Spleen (tissue), 7 donors: ENCODE measurements around a stretch of chr7.

- PRO-cap, 4 experiments, result no peak in any of the 4 experiments
- RAMPAGE, long total RNA, 4 experiments, result no peak in any of the 4 experiments
These were observed 247.8 kb upstream of the AOAH start for GRCh38 chr7:36971970-36972613.

- PRO-cap, 4 experiments, result no peak in any of the 4 experiments
- RAMPAGE, long total RNA, 4 experiments, result no peak in any of the 4 experiments
These were observed 270.4 kb upstream of the AOAH start for GRCh38 chr7:36994534-36995294.

GRCh38 chr7:37311354-37312028, 137.2 kb downstream of the ELMO1 start:
- PRO-cap, 4 experiments, result no peak in any of the 4 experiments
- RAMPAGE, long total RNA, 4 experiments, result no peak in any of the 4 experiments

GRCh38 chr7:37344885-37345325, 103.8 kb downstream of the ELMO1 start:
- PRO-cap, 4 experiments, result no peak in any of the 4 experiments
- RAMPAGE, long total RNA, 4 experiments, result no peak in any of the 4 experiments

- PRO-cap, 4 experiments, result peak in 4 of 4 experiments; most common plus-strand start chr7:37353880 (in 1); most common minus-strand start chr7:37353637 (in 3)
- RAMPAGE, long total RNA, 4 experiments, result no peak in any of the 4 experiments
These were observed 95.0 kb downstream of the ELMO1 start for GRCh38 chr7:37353465-37354343.

DNA sequence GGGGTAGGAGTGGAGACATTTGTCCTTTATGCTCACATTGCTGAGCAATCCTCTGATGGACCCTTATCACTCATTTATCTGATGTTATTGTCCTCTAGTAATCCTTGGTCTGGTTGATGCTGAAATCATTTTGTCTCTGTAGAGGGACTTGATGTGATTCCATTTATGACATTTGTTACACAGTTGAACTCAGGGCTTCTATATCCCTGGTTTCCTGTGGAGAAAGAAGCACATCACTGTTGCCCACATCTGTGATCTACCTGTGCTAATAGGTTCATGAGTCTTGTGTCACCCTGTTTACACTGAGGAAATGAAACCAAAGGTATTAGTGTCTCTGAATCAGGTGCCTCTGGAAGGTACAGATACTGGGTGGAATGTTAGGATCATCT, 54.3 kb downstream of the STARD3NL start:
- PRO-cap, 4 experiments, result no peak in any of the 4 experiments
- RAMPAGE, long total RNA, 4 experiments, result no peak in any of the 4 experiments

GRCh38 chr7:38336336-38336989, 158.4 kb downstream of the STARD3NL start:
- PRO-cap, 4 experiments, result no peak in any of the 4 experiments
- RAMPAGE, long total RNA, 4 experiments, result start-site peak on the plus strand in 2 of 4 experiments, at chr7:38336433-38336585 at its widest, 8 to 18 reads per replicate

GRCh38 chr7:38366496-38367132, 188.6 kb downstream of the STARD3NL start:
- PRO-cap, 4 experiments, result no peak in any of the 4 experiments
- RAMPAGE, long total RNA, 4 experiments, result start-site peak on the plus strand in 1 of 4 experiments, at chr7:38366578-38366788 at its widest, 20 reads per replicate

GRCh38 chr7:38672643-38673038, 41.5 kb upstream of the AMPH start:
- PRO-cap, 4 experiments, result no peak in any of the 4 experiments
- RAMPAGE, long total RNA, 4 experiments, result no peak in any of the 4 experiments

GRCh38 chr7:38863361-38864004, 45.5 kb downstream of the VPS41 start:
- PRO-cap, 4 experiments, result no peak in any of the 4 experiments
- RAMPAGE, long total RNA, 4 experiments, result no peak in any of the 4 experiments

- PRO-cap, 4 experiments, result no peak in any of the 4 experiments
- RAMPAGE, long total RNA, 4 experiments, result no peak in any of the 4 experiments
These were observed 73.2 kb downstream of the RALA start for GRCh38 chr7:39696475-39697058.

GRCh38 chr7:39790960-39791396, 159.1 kb upstream of the CDK13 start:
- PRO-cap, 4 experiments, result no peak in any of the 4 experiments
- RAMPAGE, long total RNA, 4 experiments, result no peak in any of the 4 experiments

DNA sequence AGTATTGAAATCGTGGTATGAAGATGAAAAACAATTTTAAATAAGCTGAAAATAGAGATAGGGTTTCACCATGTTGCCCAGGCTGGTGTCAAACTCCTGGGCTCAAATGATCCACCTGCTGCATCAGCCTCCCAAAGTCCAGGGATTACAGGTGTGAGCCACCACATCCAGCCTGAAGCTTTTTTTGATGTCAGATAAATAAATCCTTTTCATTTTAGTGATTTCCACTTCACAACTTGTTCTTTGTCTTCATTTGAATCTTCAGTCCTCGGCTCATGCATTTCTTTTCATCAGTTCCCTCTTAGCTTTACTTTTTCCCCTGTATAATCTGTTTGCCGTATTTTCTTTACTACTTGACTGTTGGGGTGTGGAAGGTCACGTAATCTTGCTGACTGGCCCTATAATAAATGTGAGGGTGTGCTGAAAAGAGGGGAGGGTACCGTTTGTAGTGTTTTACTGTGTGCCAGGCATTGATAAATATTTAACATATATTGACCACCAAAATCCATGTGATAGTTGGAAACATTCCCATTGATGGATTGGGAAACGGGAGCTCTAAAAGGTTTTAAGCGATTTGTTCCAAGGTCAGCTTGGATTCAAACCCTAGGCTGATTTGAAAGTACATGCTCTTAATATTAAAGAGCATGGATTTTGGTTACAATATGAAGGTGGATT, 4.8 kb downstream of the CDK13 start:
- PRO-cap, 4 experiments, result no peak in any of the 4 experiments
- RAMPAGE, long total RNA, 4 experiments, result no peak in any of the 4 experiments

DNA sequence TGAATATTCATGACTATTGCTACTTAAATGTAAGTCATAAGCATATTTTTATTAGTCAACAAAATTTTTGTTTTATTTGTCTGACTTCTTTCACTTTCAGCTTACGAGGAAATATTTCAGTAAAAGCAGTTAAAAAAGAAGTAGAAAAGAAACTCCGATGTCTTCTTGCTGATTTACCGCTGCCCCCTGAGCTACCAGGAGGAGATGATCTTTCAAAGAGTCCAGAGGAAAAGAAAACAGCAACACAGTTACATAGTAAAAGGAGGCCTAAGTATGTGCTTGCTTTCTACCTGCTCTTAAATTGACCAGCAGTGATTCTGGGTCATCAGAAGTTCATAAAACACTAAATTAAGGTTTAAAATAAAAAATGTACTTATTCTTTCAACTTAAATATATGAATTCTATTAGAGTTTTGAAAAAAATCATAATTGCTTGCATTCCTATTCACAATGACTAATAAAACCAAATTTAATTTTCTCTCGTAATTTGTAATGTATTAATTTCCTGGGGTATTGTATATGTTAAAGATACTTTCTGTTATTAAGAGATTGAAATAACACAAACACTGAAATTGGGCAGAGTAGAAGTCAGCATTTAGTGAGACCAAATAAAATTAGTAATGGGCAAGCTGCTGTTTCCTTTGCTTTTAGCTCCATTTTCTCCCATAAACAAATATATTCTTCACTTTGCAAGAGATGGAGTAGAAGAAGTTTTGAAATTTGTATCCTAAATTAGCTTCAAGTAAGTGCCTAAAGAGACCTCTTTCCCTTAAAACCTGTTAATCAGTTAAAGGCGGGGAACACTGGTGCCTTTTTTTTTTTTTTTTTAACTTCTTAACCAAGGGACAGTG, 47.6 kb downstream of the CDK13 start:
- PRO-cap, 4 experiments, result no peak in any of the 4 experiments
- RAMPAGE, long total RNA, 4 experiments, result no peak in any of the 4 experiments

DNA sequence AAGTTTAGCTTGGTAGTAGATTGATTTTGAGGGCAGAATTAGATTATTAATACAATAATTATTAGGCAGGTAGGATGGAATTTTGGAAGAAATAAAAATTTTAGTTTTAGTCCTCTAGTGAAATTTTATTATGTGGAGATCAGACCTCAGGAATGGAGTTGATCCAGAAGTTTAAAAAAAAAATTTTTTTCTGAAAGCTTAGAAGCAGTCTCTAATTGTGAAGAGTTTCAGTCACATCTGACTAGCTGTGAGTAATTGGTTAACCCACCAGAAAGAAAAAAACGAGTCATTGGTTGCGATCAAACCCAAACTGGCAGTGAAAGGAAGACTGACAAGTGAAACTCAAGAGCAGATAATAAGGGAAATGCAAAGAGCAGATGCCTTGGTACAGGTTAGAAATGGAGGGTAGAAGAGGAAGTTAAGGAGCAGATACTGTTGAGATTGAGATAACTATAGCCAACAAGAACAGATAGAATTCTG, 65.6 kb downstream of the CDK13 start:
- PRO-cap, 4 experiments, result no peak in any of the 4 experiments
- RAMPAGE, long total RNA, 4 experiments, result no peak in any of the 4 experiments

DNA sequence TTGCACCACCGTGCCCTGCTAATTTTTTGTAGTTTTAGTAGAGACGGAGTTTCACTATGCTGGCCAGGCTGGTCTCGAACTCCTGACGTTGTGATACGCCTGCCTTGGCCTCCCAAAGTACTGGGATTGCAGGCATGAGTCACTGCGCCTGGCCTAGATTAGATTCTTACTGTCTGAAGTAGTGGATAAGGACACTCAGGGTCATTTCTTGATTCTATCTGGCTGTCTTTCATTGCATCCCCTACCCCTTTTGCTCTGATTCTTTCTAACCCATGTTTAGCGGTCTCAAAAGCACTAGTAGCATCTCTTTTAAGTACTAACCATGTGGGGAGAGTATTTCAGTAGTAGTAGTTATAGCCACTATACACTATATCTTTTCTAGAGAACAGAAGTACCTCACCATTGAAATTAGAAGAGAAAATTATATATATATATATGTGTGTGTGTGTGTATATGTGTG, 79.8 kb downstream of the CDK13 start:
- PRO-cap, 4 experiments, result no peak in any of the 4 experiments
- RAMPAGE, long total RNA, 4 experiments, result no peak in any of the 4 experiments

DNA sequence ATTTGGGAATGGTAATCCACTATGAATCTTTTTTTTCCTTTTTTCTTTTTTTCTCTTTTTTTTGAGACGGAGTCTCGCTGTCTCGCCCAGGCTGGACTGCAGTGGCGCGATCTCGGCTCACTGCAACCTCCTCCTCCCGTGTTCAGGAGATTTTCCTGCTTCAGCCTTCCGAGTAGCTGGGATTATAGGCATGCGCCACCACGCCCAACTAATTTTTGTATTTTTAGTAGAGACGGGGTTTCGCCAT, 730 bp downstream of the SUGCT start:
- PRO-cap, 4 experiments, result no peak in any of the 4 experiments
- RAMPAGE, long total RNA, 4 experiments, result no peak in any of the 4 experiments

DNA sequence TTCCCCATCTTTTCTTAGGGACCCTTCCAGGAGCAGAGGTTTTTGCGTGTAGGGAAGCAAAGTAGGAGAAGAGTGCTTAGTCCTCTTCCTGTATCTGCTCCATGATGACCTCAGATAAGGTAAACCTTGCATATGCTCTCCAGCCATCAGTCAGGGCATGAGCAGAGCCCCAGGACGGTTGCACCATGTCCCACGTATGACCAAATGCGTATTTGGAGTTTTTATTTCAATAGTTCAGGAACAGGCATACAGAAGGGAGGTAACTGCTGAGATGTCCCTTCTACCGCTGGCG, 253.4 kb upstream of the INHBA start:
- PRO-cap, 4 experiments, result no peak in any of the 4 experiments
- RAMPAGE, long total RNA, 4 experiments, result no peak in any of the 4 experiments

- PRO-cap, 4 experiments, result no peak in any of the 4 experiments
- RAMPAGE, long total RNA, 4 experiments, result no peak in any of the 4 experiments
These were observed 168.3 kb downstream of the GLI3 start for GRCh38 chr7:42068503-42069408.

DNA sequence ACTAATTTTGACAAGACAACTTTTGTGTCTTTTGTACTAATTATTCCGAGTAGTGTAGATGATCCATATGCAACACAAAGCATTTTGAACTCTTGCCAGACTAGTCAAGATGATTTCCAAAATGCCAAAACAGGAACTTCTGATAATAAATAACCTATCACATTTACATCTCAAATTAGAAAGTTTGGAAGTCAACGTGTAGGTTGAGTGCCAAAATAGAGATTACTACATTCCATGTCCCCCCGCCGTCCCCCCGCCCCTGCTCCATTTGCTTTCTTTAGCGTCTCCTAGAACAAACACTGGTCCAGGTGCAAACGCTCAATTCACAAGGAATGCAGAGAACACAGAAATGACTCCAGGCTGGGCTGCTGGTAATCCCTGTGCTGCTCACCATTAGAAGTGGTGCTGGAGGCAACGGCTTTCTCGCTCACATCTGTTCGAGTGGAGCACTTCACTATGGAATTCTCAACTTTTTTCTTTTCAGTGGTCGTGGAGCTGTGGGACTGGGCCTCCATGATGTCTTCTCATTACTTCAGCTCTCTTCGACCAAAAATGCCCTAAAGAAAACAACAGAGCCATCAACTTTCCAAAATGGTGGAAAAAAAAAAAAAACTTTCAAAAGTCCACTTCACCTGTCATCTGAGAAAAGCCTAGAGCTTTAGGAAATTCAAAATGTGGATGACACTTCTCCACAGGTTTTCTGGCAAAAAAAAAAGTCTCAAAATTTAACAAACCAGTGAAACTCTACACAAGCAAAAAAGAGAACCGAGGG, 14.1 kb downstream of the GLI3 start:
- PRO-cap, 4 experiments, result no peak in any of the 4 experiments
- RAMPAGE, long total RNA, 4 experiments, result no peak in any of the 4 experiments